ENCODE measurements around a stretch of chrX.

- PRO-cap, result no peak
- RAMPAGE, long total RNA, 5 experiments, result no peak in any of the 5 experiments
- RRBS, result no CpG with 5 or more reads among the region's 5 CpGs
Observed at GRCh38 chrX:44450620-44450992, 92.1 kb downstream of the FUNDC1 start.

DNA sequence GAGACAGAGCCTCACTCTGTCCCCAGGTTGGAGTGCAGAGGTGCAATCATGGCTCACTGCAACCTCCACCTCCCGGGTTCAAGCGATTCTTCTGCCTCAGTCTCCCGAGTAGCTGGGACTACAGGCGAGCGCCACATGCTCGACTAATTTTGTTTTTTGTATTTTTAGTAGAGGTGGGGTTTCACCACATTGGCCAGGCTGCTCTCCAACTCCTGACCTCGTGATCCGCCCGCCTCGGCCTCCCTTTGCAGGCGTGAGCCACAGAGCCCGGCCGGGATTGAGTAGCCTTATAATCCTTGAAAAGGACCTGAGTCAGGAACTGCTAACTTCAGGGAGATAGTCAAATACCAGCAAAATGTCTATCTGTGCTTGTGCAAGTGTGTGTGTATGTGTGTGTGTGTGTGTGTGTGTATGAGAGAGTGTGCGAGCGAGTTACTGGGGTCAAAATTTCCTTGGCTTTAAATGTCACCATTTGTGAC lies 1.9 kb upstream of the KDM6A start:
- PRO-cap, result no peak
- RAMPAGE, long total RNA, 5 experiments, result no peak in any of the 5 experiments
- RRBS, result no CpG with 5 or more reads among the region's 15 CpGs

DNA sequence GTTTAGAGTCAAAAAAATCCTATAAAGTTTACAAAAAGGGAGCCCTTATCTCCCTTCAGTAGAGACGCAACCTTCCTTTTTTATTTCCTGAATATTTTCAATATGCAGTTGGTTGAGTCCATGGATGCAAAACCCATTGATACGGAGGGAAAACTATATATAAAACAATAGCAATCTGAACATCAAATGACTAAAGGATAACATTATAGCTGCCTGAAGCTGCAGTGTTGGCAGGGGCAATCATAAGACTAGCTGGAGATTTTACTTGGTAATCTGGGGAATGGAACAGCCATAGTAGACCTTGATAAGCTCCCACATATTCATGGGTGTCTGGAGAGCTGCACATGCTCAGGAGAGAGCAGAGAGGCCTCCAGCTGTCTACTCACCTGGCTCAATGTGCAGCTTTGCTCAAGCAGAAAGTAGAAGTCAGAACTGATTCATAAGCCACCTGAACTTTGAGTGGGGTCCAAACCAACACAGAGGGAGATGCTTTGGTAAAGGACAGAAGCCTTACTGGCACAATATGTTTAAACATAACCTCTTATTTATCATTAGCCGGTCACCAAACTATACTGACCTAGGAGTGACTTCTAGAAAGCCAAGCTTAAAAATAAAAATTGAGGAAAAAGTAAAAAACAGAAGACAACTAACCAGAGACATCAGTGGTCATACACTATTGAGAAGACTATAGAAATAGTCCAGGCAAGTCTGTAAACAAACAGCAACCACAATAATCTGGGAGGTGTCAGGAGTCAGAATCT lies 54.4 kb downstream of the KDM6A start:
- PRO-cap, result no peak
- RAMPAGE, long total RNA, 5 experiments, result start-site peak on the plus strand in 1 of 5 experiments, centred at position 294 of the sequence, 12 reads per replicate
- RRBS, result no CpG with 5 or more reads among the region's 3 CpGs

- PRO-cap, result no peak
- RAMPAGE, long total RNA, 5 experiments, result no peak in any of the 5 experiments
- RRBS, result no CpG with 5 or more reads among the region's 7 CpGs
Observed at GRCh38 chrX:45061153-45061890, 139.4 kb downstream of the DIPK2B start.

- PRO-cap, result no peak
- RAMPAGE, long total RNA, 5 experiments, result no peak in any of the 5 experiments
- RRBS, result no CpG with 5 or more reads among the region's 7 CpGs
Observed at GRCh38 chrX:45062934-45063653, 137.6 kb downstream of the DIPK2B start.

- PRO-cap, result no peak
- RAMPAGE, long total RNA, 5 experiments, result start-site peak on the plus strand in 2 of 5 experiments, at chrX:45069774-45070198 at its widest, 40 to 47 reads per replicate
- RRBS, result no CpG with 5 or more reads among the region's 7 CpGs
Observed at GRCh38 chrX:45069474-45070482, 130.9 kb downstream of the DIPK2B start.

GRCh38 chrX:45745900-45746639 lies 545.4 kb upstream of the DIPK2B start:
- PRO-cap, result unidirectional peak, minus-strand start at chrX:45746203
- RAMPAGE, long total RNA, 5 experiments, result start-site peak on the minus strand in 1 of 5 experiments, at chrX:45746179-45746277 at its widest, 13 reads per replicate
- RRBS, result no CpG with 5 or more reads among the region's 5 CpGs

- PRO-cap, result no peak
- RAMPAGE, long total RNA, 5 experiments, result start-site peak on the minus strand in 1 of 5 experiments, at chrX:45763699-45763840 at its widest, 13 reads per replicate
- RRBS, result no CpG with 5 or more reads among the region's 6 CpGs
Observed at GRCh38 chrX:45763355-45764029, 562.8 kb upstream of the DIPK2B start.

- PRO-cap, result no peak
- RAMPAGE, long total RNA, 5 experiments, result no peak in any of the 5 experiments
- RRBS, result no CpG with 5 or more reads among the region's 9 CpGs
Observed at GRCh38 chrX:45768870-45769487, 568.3 kb upstream of the DIPK2B start.

GRCh38 chrX:46125179-46125461 lies 322.0 kb upstream of the KRBOX4 start:
- PRO-cap, result no peak
- RAMPAGE, long total RNA, 5 experiments, result no peak in any of the 5 experiments

DNA sequence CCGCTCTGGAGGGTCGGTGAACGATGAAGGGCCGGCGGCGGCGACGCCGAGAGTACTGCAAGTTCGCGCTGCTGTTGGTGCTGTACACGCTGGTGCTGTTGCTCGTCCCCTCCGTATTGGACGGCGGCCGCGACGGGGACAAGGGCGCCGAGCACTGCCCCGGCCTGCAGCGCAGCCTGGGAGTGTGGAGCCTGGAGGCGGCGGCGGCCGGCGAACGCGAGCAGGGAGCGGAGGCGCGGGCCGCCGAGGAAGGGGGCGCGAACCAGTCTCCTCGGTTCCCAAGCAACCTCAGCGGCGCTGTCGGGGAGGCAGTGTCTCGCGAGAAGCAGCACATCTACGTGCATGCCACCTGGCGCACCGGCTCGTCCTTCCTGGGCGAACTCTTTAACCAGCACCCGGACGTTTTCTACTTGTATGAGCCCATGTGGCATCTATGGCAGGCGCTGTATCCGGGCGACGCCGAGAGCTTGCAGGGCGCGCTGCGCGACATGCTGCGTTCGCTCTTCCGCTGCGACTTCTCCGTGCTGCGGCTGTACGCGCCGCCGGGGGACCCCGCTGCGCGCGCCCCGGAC lies 430 bp downstream of the CHST7 start:
- PRO-cap, result no peak
- RAMPAGE, long total RNA, 5 experiments, result start-site peak on the plus strand in 1 of 5 experiments, centred at position 152 of the sequence, 7 reads per replicate
- RRBS, result 31% methylated on average over 30 of the region's 74 CpGs

DNA sequence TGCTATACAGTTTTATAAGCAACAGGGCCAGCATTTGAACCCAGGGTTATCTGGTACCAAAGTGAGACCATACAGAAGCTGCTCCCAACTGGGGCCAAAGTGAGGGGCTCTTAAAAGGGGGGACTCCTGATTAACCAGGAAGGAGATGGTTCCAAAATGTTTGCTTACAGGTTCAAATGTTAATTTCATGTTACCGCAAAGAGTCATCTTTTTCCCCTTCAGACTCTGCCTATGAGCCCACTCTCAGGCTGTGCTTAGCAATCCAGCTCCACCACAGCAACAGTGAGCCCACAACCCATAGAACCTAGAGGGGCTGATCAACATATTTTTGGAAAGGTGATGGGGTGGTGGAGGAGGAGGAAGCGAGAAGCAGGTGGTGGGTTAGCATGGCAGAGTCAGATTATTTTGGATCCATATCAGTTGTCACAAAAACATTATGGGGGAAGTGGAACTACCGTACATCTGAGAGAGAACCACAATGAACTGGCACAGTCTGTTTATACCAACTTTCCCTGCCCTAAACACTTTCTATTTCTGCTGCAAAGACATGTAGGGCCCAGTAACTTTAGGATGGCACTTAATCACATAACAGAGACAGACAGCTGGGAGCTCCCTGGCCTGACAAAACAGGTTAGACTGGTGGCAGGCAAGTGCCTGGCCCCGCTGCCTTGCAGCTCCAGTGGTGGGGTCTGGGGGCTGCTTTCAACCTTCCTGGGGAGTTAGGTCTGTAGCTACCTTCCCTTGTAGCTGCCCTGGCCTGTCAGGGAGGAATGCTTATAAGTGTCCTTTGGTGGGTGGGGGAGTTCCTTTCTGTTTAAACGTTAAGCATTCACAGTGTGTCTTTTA lies 4.3 kb downstream of the SLC9A7 start:
- PRO-cap, result no peak
- RAMPAGE, long total RNA, 5 experiments, result no peak in any of the 5 experiments
- RRBS, result no CpG with 5 or more reads among the region's 5 CpGs

- PRO-cap, result no peak
- RAMPAGE, long total RNA, 5 experiments, result no peak in any of the 5 experiments
- RRBS, result 10% methylated on average over 7 of the region's 32 CpGs
Observed at GRCh38 chrX:47144067-47144577, 380 bp downstream of the NDUFB11 start.

DNA sequence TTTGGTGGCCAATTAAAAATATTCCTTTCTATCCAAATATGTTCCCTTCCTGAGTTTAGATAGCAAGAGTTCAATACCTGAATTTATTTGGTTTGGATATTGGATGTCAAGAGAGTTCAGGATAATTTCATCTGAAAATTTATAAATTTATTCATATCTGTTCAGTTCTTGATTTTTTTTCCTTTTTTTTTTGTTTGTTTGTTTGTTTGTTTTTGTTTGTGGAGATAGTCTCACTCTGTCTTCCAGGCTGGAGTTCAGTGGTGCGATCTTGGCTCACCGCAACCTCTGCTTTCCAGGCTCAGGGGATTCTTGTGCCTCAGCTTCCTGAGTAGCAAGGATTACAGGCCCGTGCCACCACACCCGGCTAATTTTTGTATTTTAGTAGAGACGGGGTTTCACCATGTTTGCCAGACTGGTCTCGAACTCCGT lies 9.2 kb downstream of the RBM10 start:
- PRO-cap, result no peak
- RAMPAGE, long total RNA, 5 experiments, result no peak in any of the 5 experiments
- RRBS, result no CpG with 5 or more reads among the region's 7 CpGs

GRCh38 chrX:47179207-47179997 lies 14.2 kb upstream of the UBA1 start:
- PRO-cap, result no peak
- RAMPAGE, long total RNA, 5 experiments, result no peak in any of the 5 experiments
- RRBS, result no CpG with 5 or more reads among the region's 19 CpGs

- PRO-cap, result no peak
- RAMPAGE, long total RNA, 5 experiments, result start-site peak on the plus strand in 1 of 5 experiments, at chrX:47202637-47202710 at its widest, 17 reads per replicate
- RRBS, result no CpG with 5 or more reads among the region's 18 CpGs
Observed at GRCh38 chrX:47202137-47202807, 8.6 kb downstream of the UBA1 start.

- PRO-cap, result no peak
- RAMPAGE, long total RNA, 5 experiments, result start-site peak on the minus strand in 1 of 5 experiments, at chrX:47462570-47462724 at its widest, 16 reads per replicate
- RRBS, result no CpG with 5 or more reads among the region's 4 CpGs
Observed at GRCh38 chrX:47462406-47462744, 20.6 kb downstream of the ZNF41 start.

GRCh38 chrX:47463303-47463849 lies 19.6 kb downstream of the ZNF41 start:
- PRO-cap, result no peak
- RAMPAGE, long total RNA, 5 experiments, result start-site peak on the minus strand in 2 of 5 experiments, at chrX:47463305-47464209 at its widest, 6 to 16 reads per replicate
- RRBS, result no CpG with 5 or more reads among the region's 2 CpGs

- PRO-cap, result unidirectional peak, minus-strand start at chrX:47523435; unidirectional peak, minus-strand start at chrX:47523502
- RAMPAGE, long total RNA, 5 experiments, result no peak in any of the 5 experiments
- RRBS, result 31% methylated on average over 9 of the region's 47 CpGs
Observed at GRCh38 chrX:47523366-47523897, 37.6 kb upstream of the ARAF start.

- PRO-cap, result bidirectional peak, plus-strand start at chrX:47556356, minus-strand start at chrX:47556170
- RAMPAGE, long total RNA, 5 experiments, result no peak in any of the 5 experiments
- RRBS, result 13% methylated on average over 5 of the region's 25 CpGs
Observed at GRCh38 chrX:47555783-47556934, 4.8 kb upstream of the ARAF start.

All from stomach (tissue), 7 donors.